Right atrium auricular region (tissue), 2 donors: ENCODE measurements around the gene LARP4B.

DNA sequence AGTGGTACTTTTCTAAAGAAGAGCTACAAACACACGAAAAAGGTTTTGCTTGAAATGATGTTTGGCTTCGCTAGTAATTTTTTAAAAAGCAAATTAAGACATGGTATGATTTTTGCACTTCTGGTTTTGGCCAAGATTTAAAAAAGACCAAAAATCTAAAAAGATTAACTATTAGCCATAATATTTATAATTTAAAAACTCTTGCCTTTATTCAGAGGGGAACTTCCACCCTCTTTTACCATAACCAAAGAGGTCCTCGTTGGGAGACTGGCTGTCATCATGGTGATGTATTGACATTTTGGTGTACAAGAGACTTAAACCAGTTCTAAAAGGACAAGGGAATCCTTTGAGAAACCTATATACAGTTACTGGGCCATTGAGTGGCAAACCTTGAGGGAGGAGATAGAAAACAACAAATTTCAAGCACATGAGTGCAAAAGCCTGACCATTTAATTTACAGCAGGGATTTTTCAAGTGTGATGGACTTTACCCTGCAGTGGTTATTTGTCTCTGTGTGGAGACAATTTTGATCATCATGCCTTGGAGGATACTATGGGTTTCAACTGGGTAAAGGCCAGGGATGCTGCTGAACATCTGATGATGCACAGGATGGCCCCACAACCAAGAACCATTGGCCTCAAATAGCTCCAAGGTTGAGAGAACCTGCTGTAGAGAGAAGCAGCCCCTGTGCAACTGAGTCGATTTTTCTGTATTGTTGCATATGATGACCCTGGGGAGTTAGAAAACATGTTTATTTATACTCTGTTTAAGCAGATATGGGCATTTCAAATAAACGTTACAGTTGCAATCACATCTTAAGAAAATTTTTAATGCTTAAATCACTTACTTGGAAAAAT lies 20.5 kb downstream of the ZMYND11 start:
- PRO-cap = no peak
- RAMPAGE, long total RNA, 2 experiments = no peak in any of the 2 experiments

- PRO-cap = no peak
- RAMPAGE, long total RNA, 2 experiments = no peak in any of the 2 experiments
Measured at GRCh38 chr10:293971-294428, 158.7 kb downstream of the ZMYND11 start.

DNA sequence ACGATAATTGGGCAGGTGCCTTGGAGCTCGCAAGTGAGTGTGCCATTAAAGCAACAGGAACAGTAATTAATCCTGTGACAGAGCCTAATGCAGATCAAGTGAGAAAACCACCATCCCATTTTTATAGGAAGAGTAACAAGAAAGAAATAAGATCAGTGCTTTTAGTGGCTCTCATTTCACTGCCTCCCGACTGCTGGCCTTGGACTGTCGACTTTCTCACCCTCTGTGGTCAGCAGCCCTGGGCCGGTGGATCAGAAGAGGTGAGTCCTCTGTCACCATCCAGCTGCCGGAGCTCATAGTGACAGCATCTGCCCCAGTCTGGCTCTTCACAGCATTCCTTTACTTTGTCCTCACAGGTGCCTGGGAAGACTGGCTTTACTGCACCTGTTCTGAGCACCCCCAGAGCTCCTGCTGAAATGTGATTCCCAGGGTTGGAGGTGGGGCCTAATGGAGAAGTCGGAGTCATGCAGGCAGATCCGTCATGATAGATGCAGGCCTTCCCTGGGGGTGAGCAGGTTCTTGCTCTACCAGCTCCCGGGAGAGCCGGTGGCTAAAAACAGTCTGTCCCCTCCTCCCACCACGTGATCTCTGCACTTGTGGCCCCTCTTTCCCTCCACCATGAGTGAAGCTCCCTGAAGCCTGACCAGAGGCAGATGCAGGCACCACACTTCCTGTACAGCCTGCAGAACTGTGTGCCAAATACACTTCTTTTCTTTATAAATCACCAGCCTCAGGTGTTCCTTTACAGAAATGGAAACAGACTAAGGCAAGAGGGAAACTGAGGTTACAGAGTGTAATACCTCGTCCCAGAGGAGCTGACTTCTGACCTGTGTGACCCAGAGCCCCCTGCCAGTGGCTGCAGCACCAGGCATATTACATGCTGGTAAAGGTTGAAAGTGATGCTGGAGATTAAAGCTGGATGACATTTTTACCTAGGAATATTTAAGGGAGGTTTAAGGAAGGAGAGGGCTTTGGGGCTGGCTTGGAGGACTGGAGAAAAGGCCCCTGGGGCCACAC lies 171.5 kb downstream of the ZMYND11 start:
- PRO-cap = no peak
- RAMPAGE, long total RNA, 2 experiments = no peak in any of the 2 experiments

GRCh38 chr10:323714-324344 lies 188.6 kb downstream of the ZMYND11 start:
- PRO-cap = no peak
- RAMPAGE, long total RNA, 2 experiments = no peak in any of the 2 experiments

- PRO-cap = no peak
- RAMPAGE, long total RNA, 2 experiments = no peak in any of the 2 experiments
Measured at GRCh38 chr10:450847-451731, 238.4 kb downstream of the DIP2C start.

DNA sequence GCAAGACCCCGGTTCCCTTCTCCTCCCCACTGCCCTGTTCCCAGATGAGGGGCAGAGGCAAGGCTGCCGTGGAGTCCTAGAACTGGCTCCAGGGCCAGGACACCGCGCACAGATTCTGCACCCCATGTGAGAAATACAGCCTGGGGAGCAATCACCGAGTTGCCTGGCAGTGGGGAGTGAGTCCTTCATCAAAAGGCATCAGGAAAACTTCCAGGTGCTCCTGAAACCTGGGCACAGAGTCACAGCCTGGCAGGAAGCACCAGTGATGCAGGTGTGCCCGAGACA lies 134.9 kb downstream of the DIP2C start:
- PRO-cap = no peak
- RAMPAGE, long total RNA, 2 experiments = no peak in any of the 2 experiments

GRCh38 chr10:575982-576546 lies 113.4 kb downstream of the DIP2C start:
- PRO-cap = unidirectional peak, plus-strand start at chr10:576388
- RAMPAGE, long total RNA, 2 experiments = no peak in any of the 2 experiments

DNA sequence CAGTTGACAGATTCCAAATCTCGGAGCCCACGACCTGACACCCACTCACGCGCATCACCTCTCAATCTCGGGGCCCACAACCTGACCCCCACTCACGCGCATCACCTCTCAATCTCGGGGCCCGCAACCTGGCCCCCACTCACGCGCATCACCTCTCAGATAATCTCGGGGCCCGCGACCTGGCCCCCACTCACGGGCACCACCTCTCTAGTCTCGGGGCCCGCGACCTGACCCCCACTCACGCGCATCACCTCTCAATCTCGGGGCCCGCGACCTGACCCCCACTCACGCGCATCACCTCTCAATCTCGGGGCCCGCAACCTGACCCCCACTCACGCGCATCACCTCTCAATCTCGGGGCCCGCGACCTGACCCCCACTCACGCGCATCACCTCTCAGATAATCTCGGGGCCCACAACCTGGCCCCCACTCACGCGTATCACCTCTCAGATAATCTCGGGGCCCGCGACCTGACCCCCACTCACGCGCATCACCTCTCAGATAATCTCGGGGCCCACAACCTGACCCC lies 105.1 kb downstream of the DIP2C start:
- PRO-cap = no peak
- RAMPAGE, long total RNA, 2 experiments = no peak in any of the 2 experiments

DNA sequence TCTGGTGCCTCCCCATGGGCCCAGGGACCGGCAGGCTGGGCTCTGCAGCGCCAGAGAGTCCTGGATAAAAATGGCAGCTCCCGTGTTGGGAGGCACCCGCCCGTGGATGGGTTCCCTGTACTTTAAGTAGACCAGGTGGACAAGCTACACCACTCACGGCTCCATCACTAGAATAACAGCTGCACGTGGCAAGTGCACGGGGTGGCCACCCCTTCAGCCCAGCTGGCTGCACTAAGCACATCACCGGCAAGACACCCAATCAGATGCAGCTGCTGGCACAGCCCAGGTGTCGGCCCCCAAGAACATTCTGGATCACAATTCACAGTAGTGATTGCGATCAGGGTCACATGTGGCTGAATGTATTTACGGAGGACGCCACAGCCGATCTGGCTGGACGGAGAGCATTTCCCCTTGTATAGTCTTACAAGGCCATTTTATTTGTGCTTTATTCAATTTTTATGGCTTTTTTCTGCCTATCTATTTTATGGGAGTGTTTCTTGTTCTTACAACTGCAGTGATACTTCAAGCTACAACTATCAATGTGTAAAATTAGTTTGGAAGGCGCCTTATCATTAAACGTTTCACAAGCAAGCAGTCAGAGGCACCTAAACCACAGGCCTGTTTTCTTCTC lies 69.6 kb downstream of the DIP2C start:
- PRO-cap = no peak
- RAMPAGE, long total RNA, 2 experiments = no peak in any of the 2 experiments

GRCh38 chr10:622243-622700 lies 67.2 kb downstream of the DIP2C start:
- PRO-cap = no peak
- RAMPAGE, long total RNA, 2 experiments = no peak in any of the 2 experiments

GRCh38 chr10:654005-654864 lies 35.2 kb downstream of the DIP2C start:
- PRO-cap = no peak
- RAMPAGE, long total RNA, 2 experiments = no peak in any of the 2 experiments

GRCh38 chr10:673534-674096 lies 15.9 kb downstream of the DIP2C start:
- PRO-cap = no peak
- RAMPAGE, long total RNA, 2 experiments = no peak in any of the 2 experiments

- PRO-cap = no peak
- RAMPAGE, long total RNA, 2 experiments = no peak in any of the 2 experiments
Measured at GRCh38 chr10:712092-712553, 22.7 kb upstream of the DIP2C start.

GRCh38 chr10:822699-823530 lies 108.6 kb downstream of the LARP4B start:
- PRO-cap = no peak
- RAMPAGE, long total RNA, 2 experiments = no peak in any of the 2 experiments

GRCh38 chr10:878940-879424 lies 52.5 kb downstream of the LARP4B start:
- PRO-cap = no peak
- RAMPAGE, long total RNA, 2 experiments = no peak in any of the 2 experiments

GRCh38 chr10:911274-912040 lies 20.0 kb downstream of the LARP4B start:
- PRO-cap = no peak
- RAMPAGE, long total RNA, 2 experiments = no peak in any of the 2 experiments

DNA sequence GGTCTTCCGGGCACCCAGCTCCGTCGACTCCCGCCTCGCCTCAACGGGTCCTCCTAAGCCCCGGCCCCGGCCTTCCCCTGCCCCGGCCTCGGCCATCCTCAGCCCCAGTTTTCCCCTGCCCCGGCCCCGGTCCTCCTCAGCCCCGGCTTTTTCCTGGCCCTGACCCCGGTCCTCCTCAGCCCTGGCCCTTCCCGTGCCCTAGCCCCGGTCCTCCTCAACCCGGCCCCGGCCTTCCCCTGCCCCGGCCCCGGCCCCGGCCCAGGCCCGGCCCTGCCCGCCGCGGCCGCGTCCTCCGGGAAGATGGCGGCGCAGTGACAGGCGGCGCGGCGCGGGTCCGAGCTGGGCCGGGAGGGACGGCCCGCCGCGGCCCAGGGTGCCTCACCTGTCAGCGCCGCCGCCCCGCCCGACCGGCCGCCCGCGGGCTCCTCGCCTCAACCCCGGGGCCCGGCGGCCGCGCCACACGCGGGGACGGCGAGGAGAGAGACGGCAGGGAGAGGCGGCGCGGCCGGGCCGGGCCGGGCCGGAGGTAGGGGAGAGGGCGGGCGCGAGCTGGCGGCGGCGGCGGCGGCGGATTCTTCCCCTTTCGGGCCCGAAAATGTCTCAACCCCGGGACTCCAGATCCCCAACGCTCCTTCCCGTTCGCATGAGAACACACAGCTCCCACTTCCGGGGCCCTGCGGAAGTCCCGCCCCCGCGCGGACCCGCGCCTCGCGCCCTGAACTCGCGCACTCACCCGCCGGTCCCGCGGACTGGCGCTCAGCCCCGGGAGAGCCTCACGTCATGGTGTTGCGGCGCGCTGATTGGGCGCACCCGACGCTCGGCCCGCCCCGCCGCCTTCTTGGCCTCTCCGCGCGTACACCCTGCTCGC lies at the start of gene LARP4B:
LARP4B (minus strand) TSS at position 660 of the 868 bp plus-strand sequence.
- PRO-cap = bidirectional peak, plus-strand start outside the sequence, minus-strand start at position 751 of the sequence
- RAMPAGE, long total RNA, 2 experiments = no peak in any of the 2 experiments

DNA sequence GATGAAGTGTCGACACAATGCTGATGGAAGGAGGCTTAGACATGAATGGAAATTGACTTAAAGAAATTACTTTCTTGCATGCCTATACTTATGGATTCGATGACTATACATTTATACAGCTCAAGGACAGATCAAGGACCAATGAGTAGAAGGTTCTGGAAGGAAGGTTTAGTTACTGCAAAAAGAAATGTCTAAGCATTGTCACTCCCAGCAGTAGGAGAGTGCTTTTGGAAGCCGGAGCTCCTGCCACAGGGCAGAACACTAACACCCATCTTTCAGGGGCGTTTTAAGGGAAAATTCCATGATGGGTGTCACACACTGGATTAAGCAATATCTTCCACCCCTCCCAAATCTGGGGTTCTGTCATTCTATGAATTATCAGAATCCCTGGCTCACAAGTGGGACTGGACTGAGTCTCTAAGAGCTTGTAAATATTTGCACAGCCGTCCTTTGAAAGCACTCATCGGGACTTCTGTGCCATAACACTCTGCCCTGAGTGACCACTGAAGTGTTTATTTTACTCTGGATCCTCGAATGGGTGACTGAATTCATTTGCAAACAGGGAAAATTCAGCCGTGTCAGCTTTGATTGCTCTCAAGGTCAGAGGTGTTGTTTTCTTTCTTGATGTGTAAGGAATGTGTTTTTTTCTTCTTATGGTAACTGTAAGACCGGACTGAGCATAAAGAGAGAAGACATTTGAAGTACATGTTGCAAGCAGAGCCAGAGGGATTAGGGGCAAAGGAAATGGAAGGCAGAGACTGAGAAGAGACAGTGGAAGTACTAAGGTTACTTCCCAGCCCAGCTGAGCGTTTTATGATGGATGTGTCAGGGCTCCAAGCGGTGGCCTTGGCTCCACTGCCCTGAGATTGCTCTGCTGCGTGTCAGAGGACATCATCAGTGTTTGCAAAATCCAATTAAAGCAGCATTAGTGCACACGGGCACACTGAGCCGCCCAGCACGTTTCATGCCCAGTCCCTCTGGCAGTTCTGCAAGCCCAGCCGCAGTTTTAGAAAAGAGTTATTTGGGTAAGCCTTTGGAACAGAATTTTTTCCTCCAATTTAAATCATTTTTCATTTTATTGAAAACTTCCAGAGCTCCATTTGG lies 17.8 kb upstream of the GTPBP4 start:
- PRO-cap = no peak
- RAMPAGE, long total RNA, 2 experiments = no peak in any of the 2 experiments

DNA sequence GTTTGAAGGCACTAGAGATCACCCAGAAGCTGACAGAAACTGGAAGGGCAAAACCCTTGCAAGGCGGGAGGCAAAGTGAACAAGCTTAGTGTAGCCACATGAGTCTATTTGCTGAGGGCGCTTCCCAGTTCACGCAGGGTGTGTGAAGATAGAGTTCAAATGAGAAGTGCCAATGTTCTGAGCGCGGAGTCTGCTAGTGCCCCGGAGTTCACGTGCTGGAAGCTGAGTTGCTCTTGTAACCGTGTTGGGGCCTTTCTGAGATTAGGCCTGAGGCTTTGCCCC lies 16.6 kb upstream of the GTPBP4 start:
- PRO-cap = no peak
- RAMPAGE, long total RNA, 2 experiments = no peak in any of the 2 experiments

DNA sequence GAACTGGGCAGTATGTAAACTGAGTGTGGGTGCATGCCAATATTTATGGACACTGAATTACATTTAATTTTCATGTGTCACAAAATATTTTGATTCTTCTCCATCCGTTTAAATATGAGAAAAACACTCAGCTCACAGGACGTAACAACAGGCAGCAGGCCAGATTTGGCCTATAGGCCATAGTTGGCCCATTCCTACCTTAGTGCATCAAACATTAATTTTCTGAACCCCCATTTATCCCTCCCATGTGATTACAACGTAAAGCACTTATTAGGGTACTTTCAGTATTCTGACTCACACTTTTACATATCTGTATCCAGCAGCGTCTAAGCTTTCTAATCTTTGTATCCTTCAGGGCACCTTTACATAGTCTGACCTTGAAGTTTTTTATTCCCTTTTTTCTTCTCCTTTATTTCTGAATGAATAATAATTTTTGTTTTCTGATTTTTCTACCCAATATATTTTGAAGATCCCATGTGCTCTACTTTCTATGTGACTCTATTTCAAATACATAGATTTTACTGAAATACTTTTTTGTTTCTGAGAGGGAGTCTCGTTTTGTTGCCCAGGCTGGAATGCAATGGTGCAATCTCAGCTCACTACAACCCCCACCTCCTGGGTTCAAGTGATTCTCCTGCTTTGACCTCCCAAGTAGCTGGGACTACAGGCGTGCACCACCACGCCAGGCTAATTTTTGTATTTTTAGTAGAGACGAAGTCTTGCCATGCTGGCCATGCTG lies 3.8 kb downstream of the IDI1 start:
- PRO-cap = no peak
- RAMPAGE, long total RNA, 2 experiments = no peak in any of the 2 experiments